Ascending aorta (tissue), 1 donor: ENCODE results near the genes KCTD8, TXK and RASL11B.

DNA sequence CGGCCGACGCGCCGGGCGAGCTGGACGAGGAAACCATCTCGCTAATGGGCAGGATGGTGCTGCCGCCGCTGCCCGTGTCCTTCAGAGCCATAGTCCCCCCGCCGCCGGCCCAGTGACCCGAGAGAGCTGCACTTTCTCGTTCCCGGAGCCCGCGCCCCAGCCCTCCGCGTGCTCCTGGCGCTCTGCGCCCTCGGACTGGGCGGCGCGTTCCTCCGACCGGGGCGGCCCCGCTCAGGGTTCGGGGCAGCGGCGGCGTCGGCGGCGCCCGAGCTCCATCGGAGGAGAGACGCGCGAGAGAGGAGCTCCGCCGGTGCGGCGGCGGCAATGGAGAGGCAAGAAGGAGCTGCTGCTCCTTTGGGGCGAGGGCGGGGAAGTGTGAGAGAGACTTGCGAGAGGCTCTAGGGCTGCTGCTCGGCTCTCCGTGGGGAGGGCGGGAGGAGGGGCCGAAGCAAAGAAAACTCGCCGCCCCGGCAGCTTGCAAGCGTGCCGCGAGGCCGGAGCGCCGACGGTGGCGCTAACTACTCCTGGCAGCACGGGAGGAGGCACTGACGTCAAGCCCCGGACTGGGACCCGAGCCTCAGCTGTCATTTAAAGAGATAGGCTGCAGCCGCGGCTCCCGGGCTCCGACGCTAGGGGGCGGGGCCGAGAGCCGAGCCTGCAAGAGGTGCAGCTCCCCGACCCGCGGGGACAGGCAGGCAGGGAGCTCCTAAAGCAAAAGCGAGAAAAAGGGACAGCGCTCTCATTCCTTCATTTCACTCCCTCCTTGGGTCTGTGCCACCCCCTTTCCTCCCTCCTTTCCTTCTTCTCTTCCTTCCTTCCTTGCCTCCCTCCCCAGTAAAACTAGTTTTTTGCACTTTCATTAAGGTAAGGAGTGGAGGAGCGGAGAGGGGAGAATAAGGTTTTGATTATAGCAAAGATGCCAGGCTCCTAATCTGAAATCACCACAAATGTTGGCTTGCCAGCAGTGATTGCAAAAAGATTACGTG is at the start of gene KCTD8:
KCTD8 (minus strand) TSS at position 377 of the 986 bp plus-strand sequence.
- PRO-cap = unidirectional peak, minus-strand start at position 375 of the sequence

- PRO-cap = no peak
These were observed 38.6 kb upstream of the GNPDA2 start for GRCh38 chr4:44765023-44765258.

DNA sequence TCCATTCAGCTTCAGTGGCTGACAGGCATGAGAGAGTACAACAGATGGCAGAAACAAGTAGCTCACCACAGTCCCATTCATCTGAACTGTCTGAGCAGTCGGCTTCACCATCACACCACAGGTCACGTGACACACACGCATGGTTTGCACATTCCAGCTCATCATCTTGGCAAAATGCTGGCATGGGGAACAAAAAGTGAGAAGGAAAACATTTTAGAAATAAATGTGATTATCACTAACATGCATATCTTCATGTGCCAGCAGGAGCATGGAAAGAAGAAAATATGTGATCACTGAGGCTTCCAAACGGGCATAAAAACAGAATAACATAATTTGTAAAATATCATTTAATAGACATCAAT is 158.0 kb downstream of the ATP10D start:
- PRO-cap = no peak

GRCh38 chr4:47855303-47855691 is 17.4 kb upstream of the CORIN start:
- PRO-cap = no peak

DNA sequence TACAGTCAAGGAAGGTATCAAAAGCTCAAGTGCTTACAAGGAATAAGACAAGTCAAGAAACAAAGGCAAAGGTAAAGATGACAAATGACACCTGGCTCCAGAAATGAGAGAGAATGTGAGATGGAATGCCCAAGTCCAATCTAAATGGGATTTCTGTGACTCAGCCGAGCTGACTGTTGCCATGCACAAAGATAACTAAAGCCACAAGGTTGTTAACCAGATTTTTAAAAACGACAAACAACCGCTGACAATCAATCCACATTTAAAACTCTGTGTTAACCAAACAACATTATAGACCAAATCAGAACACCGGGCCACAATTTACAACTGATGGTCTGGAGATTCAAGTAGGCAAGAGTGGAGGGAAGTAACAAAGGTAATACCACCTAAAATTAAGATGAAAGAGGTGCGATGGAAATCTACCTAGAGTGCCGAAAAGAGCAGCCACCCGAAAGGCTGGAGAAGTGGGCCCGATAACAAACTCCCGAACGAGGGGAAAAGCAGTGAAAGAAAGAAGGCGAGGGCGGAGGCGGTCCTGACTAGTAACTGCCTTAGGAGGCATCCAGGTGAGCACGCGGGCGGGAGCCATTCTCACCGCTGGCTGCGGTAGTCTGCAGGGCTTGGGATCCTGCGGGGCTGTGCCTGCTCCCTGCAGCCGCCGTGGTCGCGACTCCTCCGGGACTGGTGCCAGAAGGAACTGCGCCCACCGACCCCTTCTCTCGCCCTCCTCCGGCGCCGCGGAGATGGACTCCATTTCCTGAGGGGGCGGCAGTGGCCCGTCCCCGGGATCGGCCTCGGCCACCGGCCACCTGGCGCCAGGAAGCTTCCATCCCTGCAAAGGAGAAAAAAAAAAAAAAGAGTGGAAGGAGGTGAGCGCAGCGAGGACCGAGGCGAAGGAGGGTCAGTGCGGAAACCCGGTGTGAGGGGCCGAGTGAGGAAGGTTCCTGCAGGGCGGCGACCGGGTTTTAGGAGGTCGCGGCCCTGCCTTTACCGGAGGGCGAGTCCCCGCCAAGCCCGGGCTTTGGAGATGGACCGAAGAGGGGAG is 687 bp downstream of the NFXL1 start:
- PRO-cap = no peak

GRCh38 chr4:48133532-48134703 is at the start of gene TXK:
TSS of gene TXK (minus strand) at chr4:48134250.
- PRO-cap = no peak

- PRO-cap = no peak
These were observed 24.9 kb downstream of the FRYL start for GRCh38 chr4:48755092-48755599.

GRCh38 chr4:48902313-48902886 is 4.2 kb downstream of the OCIAD2 start:
- PRO-cap = no peak

GRCh38 chr4:49175502-49175856 is 189.4 kb downstream of the CWH43 start:
- PRO-cap = no peak

DNA sequence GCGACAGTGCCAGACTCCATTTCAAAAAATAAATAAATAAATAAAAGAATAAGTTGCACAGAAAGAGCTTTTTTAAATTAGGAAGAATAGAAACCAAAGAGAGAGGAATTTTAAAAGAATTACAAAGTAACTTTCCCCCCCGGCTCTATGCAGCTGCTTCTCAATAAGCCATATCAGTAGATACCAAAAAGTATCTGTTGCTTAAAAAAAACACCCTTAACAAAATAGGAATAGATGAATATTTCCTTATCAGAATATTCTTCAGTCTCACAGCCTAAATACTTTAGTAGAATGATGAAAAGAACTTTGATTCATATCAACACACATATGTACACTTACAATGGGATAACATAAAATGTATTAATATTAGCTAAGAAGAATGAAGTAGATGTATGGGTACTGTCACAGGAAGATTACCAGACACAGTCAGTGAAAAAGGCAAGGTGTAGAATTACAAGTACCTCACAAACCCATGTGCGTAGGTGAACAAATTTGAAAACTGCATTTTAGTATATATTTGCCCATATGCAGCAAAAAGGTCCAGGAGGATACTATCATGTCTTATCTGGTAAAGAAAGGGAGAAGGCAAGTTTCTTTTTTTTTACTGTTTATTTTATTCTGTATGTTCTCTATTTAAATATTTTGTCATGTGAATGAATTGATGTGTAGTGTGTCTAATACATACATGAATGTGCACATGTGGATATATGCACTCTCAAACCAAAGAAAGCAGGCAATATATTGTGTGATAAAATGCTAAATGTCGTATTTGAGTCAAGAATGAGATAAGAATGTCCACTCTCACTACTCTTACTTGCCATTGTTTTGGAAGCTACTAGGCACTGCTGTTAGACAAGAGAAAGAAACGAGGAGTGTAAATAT is 40.0 kb downstream of the DCUN1D4 start:
- PRO-cap = no peak

GRCh38 chr4:52585934-52586724 is 73.0 kb downstream of the USP46 start:
- PRO-cap = no peak

GRCh38 chr4:52861401-52862386 is at the start of gene RASL11B:
TSS of gene RASL11B (plus strand) at chr4:52862317.
- PRO-cap = bidirectional peak, plus-strand start at chr4:52862317, minus-strand start at chr4:52862148

DNA sequence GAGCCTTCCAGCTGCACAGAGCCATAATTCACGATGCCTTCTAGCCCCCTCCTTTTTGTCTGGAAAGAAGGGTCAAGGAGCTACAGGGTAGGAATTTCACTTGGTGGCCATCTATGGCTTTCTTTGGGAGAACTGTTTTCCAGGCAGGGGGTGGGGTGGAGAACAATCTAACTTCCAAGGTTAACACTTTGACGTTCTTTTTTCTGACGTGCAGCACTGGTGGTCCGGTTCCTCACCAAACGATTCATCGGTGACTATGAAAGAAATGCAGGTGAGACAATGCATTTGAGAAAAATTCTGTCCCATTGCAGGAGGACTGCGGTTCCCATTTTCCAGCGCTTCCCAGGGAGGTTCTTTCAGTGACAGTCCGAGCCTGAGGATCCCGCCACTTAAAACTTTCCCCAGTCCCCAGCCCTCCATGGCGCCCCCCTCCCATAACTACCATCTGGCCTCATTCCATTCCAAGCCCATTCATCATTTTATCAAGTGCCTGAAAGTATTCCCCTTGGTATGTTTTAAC is 997 bp downstream of the RASL11B start:
- PRO-cap = no peak

DNA sequence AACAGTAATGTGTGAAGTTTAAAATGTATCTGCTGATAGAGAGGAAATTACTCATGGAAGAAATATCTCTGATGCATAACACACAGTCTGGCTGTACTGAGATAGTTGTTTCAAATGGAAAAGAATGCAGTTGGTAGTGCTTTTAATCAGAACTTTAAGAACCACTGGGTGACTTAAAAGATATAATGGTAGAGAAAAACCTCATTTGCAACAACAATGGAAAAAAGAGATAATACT is 239.2 kb downstream of the RASL11B start:
- PRO-cap = no peak

- PRO-cap = no peak
These were observed 101.7 kb downstream of the FIP1L1 start for GRCh38 chr4:53479123-53479556.

- PRO-cap = no peak
These were observed 69.1 kb downstream of the LNX1 start for GRCh38 chr4:53522018-53522843.

DNA sequence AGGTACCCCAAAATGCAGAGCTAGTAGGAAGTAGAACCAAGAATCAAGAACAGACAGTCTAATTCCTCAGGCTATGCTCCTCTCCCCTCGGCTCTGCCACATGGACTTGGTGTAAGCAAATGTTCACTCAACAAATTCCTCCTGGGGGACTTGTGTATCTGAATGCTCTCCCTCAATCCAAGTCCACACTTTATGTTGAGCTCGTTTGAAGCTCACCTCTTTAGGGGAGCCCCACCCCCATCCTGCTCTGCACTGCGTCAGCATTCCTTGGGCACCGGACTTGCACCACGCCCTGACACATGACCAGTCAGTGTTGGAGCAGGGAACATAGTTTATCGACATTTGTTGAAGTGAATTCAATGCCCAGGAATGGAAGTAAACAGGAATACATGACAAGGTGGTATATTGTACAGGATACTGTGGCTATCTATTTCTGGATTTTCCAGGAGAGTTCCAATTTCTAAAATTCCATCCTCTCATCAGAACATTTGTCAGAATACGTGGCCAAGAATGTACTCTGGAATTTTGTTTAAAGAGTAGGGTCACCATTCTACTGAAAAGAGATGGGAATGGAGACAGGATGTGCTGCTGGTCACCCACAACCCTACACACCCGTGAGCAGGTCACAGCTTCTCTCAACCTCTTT is 59.9 kb upstream of the LNX1 start:
- PRO-cap = bidirectional peak, plus-strand start at position 306 of the sequence, minus-strand start at position 187 of the sequence

- PRO-cap = no peak
These were observed 194.6 kb upstream of the LNX1 start for GRCh38 chr4:53785904-53786321.

DNA sequence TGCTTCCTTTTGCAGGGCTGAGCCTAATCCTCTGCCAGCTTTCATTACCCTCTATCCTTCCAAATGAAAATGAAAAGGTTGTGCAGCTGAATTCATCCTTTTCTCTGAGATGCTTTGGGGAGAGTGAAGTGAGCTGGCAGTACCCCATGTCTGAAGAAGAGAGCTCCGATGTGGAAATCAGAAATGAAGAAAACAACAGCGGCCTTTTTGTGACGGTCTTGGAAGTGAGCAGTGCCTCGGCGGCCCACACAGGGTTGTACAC is 31.9 kb downstream of the PDGFRA start:
- PRO-cap = no peak

DNA sequence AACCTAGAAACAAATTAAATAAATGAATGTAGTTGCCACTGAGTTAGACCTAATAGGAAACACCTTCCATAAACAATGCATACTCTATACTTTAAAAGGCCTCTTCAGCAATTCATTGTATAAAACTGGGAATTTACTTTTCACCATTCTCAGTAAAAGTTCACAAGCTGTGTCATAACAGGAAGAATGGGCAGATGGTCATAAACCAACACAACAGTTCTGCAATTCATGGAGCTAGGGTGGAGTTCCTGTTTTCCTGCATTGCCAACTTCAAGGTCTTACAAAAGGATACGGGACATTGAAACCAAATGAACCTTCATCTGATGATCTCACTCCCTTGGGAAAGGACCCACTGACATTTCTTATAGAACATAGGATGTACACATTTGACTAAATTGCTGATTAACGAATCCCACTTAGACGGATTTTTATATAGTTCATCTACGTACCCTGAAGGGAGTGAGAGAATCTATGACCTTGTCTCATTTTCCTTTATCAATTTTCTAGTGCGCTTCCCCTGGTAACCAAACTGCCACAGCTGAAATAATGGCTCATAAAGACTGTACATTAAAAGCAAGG is 4.1 kb downstream of the KDR start:
- PRO-cap = no peak